GM12892 (cell line): ENCODE measurements around the genes CCDC170, MTRF1L and OPRM1.

DNA sequence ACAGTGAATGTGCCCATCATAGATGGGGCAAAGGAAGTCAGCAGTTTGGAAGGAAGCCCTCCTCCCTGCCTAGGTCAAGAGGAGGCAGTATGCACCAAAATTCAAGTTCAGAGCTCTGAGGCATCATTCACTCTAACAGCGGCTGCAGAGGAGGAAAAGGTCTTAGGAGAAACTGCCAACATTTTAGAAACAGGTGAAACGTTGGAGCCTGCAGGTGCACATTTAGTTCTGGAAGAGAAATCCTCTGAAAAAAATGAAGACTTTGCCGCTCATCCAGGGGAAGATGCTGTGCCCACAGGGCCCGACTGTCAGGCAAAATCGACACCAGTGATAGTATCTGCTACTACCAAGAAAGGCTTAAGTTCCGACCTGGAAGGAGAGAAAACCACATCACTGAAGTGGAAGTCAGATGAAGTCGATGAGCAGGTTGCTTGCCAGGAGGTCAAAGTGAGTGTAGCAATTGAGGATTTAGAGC is 38.8 kb downstream of the ZBTB2 start:
- RRBS, result no CpG with 5 or more reads among the region's 7 CpGs

DNA sequence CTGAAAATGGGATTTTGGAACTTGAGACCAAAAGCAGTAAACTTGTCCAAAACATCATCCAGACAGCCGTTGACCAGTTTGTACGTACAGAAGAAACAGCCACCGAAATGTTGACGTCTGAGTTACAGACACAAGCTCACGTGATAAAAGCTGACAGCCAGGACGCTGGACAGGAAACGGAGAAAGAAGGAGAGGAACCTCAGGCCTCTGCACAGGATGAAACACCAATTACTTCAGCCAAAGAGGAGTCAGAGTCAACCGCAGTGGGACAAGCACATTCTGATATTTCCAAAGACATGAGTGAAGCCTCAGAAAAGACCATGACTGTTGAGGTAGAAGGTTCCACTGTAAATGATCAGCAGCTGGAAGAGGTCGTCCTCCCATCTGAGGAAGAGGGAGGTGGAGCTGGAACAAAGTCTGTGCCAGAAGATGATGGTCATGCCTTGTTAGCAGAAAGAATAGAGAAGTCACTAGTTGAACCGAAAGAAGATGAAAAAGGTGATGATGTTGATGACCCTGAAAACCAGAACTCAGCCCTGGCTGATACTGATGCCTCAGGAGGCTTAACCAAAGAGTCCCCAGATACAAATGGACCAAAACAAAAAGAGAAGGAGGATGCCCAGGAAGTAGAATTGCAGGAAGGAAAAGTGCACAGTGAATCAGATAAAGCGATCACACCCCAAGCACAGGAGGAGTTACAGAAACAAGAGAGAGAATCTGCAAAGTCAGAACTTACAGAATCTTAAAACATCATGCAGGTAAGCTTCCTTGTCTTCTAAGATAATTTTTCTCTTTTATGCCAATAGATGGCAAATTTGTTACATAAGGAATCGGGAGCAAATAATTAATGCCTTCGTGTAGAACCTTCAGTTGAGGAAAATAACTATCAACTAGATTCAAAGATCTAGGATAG is 38.1 kb downstream of the ZBTB2 start:
- RRBS, result no CpG with 5 or more reads among the region's 13 CpGs

DNA sequence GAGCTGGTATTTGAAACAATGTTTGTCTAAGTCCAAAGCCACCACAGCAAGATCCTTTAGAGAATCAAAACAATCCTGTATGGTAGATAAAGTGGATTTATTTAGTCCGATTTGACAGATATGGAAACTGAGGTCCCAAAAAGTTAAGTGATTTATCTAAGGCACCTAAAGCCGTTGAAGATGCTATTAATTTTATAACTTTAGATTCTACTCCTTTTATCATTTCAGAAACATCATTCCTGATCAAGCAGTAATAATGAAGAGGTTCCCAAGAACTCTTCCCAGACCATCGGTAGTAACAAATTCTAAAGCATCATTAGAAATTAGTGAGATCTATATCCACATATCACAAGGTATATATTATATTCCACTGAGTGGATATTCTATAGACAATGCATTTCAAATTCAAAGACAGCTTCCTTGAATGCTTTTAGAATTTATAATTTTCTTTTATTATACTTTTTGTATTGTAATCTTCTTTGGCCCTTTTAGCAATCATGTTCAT is 23.7 kb downstream of the ZBTB2 start:
- RRBS, result no CpG with 5 or more reads among the region's 3 CpGs

DNA sequence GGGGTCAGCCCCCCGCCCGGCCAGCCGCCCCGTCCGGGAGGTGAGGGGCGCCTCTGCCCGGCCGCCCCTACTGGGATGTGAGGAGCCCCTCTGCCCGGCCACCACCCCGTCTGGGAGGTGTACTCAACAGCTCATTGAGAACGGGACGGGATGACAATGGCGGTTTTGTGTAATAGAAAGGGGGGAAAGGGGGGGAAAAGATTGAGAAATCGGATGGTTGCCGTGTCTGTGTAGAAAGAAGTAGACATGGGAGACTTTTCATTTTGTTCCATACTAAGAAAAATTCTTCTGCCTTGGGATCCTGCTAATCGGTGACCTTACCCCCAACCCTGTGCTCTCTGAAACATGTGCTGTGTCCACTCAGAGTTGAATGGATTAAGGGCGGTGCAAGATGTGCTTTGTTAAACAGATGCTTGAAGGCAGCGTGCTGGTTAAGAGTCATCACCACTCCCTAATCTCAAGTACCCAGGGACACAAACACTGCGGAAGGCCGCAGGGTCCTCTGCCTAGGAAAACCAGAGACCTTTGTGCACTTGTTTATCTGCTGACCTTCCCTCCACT is 1.3 kb downstream of the RMND1 start:
- RRBS, result no CpG with 5 or more reads among the region's 20 CpGs

DNA sequence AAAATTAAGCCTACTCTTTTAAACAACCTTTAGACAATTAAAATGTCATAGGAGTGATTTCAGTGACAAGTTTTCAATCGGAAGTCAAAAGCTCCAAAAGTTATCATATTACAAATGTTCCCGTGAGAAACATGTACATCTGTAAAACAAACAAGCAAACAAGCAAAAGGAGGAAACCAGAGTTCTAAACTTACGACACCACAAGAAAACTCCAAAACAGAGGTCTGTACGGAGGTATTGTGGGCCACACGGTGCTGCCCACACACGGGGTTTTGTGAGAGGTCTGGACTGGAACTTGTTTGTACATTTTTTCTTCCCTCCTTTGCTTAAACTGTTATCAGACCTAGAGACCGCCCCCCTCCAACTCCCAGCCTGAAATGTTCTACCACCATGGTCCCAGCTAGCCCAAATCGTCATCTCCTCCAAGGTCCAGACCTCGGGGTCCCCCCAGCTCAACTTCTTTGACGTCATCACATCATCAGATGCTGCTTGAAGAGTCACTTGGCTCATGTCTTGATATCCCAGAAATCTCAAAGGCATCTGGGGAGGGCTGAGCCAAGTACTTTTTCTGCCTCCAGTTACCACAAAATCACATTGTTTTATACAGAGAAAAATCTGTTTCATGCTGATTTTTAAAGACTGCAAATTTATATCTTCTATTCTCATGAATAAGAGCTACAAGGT is 2.9 kb upstream of the CCDC170 start:
- RRBS, result no CpG with 5 or more reads among the region's 10 CpGs

GRCh38 chr6:151493577-151494247 is at the start of gene CCDC170:
TSS of gene CCDC170 (plus strand) at chr6:151494017.
- RRBS, result 20% methylated on average over 13 of the region's 69 CpGs

DNA sequence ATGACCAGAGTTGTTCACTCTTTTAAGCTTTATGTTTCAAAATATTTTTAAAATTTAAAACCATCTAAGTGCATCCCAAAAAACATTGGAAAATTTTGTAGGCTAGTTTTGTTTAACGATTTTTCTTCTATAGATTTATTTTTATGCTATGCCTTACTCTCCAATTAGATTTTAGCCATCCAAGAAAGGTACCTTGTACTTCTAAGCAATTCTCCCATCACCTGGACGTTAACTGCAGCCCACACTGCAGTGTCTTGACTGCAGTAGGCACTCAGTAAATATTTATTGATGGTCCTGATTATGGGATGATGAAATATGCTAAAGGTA is 149.6 kb upstream of the ESR1 start:
- RRBS, result no CpG with 5 or more reads among the region's 2 CpGs

DNA sequence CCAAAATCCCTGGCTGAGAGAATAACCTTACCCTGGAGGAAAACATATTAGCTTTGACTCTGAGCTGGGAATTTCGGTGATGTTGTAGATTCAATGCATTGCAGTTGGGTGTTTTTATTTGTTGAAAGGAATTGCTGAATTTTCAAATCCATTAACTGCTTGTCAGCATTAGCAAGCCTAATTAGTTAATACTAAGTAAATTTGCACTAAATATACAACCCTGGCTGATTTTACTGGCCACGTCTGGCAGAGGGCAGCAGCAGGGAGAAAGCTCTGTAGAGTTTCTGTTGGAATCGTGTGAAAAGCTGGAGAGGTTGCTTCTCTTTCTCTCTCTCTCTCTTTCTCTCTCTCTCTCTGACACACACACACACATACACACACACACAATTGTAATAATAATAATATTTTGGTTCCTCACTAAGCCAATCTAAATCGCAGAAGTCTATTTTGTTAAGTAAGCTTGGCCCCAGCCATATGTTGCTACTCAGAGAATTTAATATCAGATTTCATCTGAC is 289.4 kb downstream of the ESR1 start:
- RRBS, result no CpG with 5 or more reads among the region's 4 CpGs

- RRBS, result 0% methylated on average over 1 of the region's 49 CpGs
Measured at GRCh38 chr6:152301477-152302755, 335.2 kb downstream of the SYNE1 start.

DNA sequence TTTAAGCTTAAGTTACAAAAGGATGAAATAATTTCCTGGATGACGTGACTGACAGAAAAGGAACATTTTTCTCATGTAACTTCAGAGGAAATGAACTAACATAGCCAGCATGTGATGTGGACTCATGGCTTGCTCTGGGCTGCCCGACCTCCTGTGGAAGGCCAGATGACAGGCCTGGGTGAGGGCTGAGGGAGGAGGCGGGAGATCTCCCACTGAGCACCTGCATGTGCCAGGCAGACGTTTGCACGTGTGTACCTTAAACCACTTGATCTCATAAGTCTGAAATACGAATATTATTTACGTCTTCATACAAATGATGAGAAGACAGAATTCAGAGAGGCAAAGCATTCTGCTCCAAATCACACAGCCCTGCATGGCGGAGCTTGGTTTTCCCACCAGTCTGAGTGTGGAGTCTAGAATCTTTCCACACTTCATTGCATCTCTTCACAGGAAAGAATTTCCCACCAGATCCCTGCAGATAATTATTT is 321.0 kb downstream of the SYNE1 start:
- RRBS, result no CpG with 5 or more reads among the region's 8 CpGs

DNA sequence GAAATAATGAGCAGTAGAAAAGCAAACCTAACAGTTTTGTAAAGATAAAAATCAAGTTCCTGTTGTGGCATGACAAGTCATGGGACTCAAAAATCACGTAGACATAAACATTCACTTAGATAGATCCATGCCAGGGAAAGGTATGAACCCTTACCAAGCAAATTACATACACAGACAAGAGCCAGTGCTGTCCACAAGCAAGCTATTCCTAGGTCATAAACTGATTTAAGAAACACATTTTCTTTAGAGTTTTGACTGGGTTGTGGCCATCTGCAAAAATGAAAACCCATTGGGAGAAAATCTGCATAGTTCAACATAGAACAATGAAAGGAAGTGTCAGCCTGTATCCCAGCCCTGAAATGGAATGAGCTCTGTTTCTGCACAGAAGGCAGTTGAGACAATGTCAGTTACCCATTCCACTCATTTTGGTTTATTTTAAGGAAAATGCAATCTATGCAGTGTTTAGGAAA is 2.1 kb upstream of the MYCT1 start:
- RRBS, result no CpG with 5 or more reads among the region's 1 CpG

GRCh38 chr6:153002567-153003217 is at the start of gene MTRF1L:
TSS of gene MTRF1L (minus strand) at chr6:153002709.
- RRBS, result 2% methylated on average over 6 of the region's 50 CpGs

- RRBS, result no CpG with 5 or more reads among the region's 38 CpGs
Measured at GRCh38 chr6:154038910-154039772, at the start of gene OPRM1. TSS of gene OPRM1 (plus strand) at chr6:154039240.

DNA sequence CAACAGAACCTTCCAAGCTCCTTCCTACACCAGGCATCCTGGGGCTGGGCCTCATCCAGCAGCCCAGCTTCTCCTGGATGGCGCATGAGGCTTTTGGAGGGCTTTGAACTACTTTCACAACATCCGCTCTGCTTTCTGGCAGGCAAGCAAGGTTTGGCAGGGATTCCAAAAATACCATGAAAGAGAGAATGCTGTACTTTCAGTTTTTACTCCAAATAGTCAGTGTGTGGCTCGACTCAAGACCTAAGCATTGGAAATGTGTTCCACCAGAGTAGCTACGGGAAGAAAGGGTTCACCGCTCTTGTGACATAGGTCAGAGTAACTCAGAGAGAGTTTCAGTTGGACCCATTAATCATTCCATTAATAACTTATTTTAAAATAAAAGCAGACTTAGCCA is 125.4 kb downstream of the OPRM1 start:
- RRBS, result no CpG with 5 or more reads among the region's 5 CpGs

DNA sequence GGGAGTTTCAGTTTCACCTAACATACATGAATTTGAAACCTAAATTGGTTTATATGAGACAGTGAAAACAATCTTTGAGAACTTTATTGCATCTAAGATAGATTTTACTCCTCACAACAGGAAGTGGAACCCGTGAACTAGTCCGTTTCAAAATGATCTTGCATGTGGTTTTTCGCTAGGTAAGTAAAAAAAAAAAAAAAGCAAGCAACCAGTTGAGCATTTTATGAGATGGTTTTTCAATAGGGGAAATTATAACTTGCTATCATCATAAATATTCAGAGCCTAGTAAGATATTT is 106.6 kb downstream of the IPCEF1 start:
- RRBS, result no CpG with 5 or more reads among the region's 3 CpGs

DNA sequence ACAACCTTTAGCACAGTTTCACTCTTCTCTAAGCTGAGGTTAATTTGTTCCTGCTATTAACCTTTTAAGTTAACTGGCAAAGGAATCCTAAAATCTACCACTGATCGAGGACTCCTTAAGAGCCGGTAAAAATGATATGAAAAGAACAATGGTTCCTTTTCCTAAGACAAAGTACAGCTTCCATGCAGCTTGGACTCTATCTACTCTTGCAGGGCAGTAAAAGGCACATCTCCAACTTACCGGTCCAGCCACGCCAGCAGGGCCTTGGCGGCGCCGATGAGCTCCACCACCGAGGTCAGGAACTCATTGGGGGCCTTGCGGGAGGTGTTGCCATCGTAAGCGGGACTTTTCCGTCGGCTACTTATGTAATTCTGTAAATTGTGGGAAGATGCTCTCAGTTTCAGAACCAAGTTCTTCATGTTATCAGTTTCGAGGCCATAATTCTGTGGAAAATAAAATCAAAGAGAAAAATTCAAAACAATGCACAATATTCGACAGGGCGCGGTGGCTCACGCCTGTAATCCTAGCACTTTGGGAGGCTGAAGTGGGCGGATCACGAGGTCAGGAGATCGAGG is 68.5 kb downstream of the CNKSR3 start:
- RRBS, result no CpG with 5 or more reads among the region's 21 CpGs

GRCh38 chr6:154569462-154569890 is 59.0 kb upstream of the CNKSR3 start:
- RRBS, result no CpG with 5 or more reads among the region's 2 CpGs

- RRBS, result no CpG with 5 or more reads among the region's 10 CpGs
Measured at GRCh38 chr6:154807666-154809069, 75.0 kb downstream of the SCAF8 start.

DNA sequence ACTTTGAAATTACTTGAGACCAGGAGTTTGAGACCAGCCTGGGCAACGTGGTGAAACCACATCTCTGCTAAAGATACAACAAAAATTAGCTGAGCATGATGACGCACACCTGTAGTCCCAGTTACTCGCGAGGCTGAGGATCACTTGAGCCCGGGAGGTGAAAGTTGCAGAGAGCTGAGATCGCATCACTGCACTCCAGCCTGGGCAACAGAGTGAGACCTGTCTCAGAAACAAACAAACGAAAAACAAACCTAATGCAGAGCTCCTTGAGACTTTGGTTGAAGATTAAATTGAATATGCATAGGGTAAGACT is 80.8 kb downstream of the SCAF8 start:
- RRBS, result no CpG with 5 or more reads among the region's 7 CpGs

GRCh38 chr6:155091809-155092094 is 96.6 kb downstream of the TIAM2 start:
- RRBS, result no CpG with 5 or more reads among the region's 8 CpGs